Neutrophil (primary cell): ENCODE measurements around a stretch of chr5.

DNA sequence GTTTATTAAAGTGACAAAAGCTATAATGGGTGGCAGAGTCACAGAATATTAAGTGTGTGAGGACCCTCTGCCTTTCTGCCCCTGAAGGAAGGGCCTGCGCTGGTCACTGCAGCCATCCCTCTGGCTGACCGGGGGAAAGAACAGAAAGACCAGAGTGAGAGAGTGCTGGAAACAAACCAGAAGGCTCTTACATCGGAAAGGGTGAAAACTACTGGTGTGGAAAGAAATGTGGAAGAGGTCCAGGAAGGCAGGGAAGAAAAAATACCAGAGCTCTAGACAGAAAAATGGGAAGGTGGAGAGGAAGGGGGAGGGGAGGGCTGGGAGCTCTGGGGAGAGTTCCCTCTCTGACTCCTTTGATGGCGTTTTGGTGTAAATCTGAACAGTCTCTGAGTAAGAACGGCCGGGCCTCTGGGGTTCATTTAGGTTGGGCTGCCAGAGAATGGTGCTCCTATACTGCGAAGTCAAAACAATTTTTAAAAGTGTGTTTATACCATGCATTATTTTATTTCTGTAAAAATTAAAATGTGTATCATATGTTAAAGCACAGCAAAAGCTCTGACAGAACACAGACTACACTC lies 47.7 kb downstream of the COL23A1 start:
- PRO-cap = no peak

- PRO-cap = no peak
Measured at GRCh38 chr5:178545100-178545563, 45.1 kb downstream of the COL23A1 start.

- PRO-cap = no peak
Measured at GRCh38 chr5:179265360-179266217, 79.7 kb downstream of the ADAMTS2 start.

GRCh38 chr5:179344604-179345145 lies 586 bp downstream of the ADAMTS2 start:
- PRO-cap = no peak

DNA sequence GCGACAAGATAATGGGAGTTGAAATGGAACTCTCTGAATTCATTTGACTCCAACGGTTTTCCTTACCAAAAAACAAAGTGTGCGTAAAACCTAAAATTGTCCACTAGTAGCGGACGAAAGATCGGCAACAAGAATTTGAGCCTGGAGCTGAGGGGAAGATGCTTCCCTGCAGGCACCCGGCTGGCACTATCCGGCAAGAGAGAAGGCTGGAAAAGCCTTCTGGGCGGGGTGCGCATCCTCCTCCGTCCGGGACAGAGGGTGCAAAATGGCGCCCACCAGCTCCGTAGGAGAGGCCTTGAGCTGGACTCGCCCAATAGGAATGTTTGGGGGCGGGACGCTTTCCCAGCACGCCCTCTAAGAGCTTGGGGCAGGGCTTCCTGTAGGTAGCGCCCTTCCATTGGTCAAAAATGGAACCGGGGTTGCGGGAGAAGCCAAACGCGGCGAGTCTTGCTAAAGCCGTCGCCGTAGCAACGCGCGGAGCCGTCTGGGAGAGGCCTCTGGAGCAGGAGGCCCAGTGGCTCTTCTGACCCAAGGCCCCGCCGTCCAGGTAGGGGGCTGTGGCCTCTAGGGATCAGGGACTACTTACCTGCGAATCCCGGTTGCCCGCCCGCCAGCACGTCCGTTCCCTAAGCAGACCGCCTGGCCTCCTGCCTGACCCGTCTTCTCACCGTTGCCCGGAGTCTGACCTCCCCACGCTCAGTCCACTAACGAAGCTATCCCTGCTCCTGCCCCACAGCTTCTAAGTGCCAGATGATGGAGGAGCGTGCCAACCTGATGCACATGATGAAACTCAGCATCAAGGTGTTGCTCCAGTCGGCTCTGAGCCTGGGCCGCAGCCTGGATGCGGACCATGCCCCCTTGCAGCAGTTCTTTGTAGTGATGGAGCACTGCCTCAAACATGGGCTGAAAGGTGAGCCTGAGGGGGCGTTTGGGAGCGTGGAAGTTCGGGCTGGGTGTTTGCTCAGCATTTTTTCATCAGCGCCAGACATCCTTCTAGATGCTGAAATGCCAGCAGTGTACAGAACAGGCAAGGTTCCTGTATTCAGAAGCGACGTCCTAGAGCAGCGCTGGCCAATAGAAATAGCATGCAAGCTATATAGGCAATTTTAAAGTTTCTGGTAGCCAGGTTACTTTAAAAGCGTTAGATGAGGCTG lies 9.3 kb downstream of the RUFY1 start:
- PRO-cap = bidirectional peak, plus-strand start at position 443 of the sequence, minus-strand start at position 251 of the sequence

- PRO-cap = no peak
Measured at GRCh38 chr5:179599378-179600369, 23.8 kb downstream of the HNRNPH1 start.

GRCh38 chr5:179607691-179608665 lies 15.5 kb downstream of the HNRNPH1 start:
- PRO-cap = no peak

- PRO-cap = no peak
Measured at GRCh38 chr5:179616342-179616709, 7.1 kb downstream of the HNRNPH1 start.

- PRO-cap = no peak
Measured at GRCh38 chr5:179617299-179618512, 5.8 kb downstream of the HNRNPH1 start.

GRCh38 chr5:179620247-179621156 lies 3.0 kb downstream of the HNRNPH1 start:
- PRO-cap = no peak

DNA sequence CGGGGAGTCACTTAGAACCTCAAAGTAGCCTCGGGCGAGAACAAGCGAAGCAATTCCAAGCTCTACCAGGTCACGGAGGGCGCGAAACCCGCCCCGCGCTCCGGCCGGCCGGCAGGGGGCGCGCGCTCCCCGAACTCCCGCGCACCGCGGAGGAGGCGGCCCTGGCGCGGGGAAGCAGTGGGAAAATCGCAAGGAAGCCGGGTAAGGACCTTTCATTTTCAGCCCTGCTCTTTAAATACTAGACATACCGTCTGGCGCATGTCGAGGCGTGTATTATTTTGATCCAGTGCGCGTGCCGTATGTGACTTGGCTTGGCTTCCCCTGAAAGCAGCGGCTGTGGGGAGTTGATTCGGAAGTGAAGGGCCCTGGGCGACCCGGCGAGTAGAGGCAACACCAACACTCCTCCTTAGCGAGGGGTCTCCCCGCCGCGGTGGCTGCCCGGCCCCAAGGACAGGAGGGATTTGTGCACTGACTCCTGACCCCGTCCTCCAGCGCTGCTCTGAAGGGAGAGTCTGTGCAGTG lies 22.9 kb downstream of the CBY3 start:
- PRO-cap = no peak

- PRO-cap = no peak
Measured at GRCh38 chr5:179699497-179700292, 928 bp downstream of the CANX start.

DNA sequence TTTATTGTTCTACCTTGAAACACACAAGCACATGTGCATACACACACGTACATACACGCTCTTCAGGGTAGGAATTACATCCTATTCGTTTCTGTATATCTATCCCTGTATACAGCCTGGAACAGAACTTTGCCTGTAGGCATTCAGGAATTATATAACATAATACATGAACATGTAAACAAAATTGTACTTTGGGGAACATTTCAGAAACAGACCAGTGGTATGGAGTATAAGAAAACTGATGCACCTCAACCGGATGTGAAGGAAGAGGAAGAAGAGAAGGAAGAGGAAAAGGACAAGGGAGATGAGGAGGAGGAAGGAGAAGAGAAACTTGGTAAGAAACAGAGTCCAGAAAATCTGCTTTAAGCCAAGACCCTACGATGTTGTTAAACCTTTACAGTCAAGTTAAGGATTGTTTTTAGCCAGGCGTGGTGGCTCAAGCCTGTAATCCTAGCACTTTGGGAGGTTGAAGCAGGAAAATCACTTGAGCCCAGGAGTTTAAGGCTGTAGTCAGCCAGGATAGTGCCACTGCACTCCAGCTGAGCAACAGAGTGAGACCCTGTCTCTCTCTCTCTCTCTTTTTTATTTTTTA lies 8.1 kb upstream of the MAML1 start:
- PRO-cap = no peak

DNA sequence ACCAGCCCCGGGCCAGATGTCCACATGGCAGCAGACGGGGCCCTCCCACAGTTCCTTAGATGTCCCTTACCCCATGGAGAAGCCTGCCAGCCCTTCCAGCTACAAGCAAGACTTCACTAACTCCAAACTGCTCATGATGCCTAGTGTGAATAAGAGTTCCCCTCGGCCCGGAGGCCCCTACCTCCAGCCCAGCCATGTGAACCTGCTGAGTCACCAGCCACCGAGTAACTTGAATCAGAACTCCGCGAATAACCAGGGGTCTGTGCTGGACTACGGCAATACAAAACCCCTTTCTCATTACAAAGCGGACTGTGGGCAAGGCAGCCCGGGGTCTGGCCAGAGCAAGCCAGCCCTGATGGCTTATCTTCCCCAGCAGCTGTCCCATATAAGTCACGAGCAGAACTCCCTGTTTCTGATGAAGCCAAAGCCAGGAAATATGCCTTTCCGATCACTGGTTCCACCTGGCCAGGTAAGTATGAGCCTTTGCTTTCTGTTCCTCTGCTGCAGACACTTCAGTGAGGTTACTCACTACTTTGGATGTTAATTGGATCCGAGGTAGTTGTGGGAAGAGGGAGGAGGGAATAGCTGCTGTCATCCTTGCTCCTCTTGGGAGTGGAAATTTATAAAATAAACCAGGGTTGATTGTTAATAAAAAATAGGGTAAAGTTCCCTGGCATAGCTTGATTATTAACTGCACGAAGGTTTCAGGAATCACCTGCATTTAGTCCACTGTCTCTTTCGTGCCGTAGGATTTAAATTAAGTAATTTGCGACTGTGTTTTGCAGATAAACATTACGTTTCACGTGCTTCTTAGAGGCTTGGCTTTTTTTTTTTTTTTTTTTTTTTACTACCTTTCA lies 27.3 kb upstream of the LTC4S start:
- PRO-cap = no peak

- PRO-cap = no peak
Measured at GRCh38 chr5:179797546-179798230, 3.9 kb downstream of the LTC4S start.

- PRO-cap = no peak
Measured at GRCh38 chr5:179802722-179803440, 3.8 kb downstream of the MGAT4B start.

DNA sequence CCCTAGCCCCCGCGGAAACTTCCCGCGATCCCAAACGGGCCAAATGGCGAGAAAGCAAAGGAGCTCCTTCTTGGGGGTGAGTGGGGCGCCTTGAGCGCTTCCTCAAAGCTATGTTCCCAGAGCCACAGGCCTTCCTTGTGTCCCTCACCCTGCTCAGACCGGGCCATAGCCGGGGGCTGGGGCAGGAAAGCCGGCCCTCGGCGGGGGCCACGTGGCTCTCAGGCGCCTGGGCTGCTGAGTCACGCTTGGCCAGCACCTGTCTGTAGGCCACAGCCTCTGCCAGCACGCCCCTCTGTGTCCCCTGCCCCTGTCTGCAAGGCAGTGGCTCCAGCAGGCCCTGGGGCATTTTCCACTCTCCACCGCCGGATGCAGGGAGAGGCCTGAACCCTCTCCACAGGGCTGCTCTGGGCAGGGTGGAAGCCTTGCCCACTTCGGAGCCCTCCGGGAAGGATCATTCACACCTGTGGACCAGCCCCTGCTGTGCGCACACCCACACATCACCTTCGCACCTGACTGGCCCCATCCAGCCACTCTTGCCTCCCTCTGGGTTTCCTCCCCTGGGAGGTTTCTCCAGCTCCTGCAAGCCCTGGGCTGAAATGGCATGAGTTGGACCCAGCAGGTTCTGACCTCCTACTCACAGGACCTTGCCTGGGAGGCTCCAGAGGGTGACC lies 1.2 kb upstream of the SQSTM1 start:
- PRO-cap = no peak

DNA sequence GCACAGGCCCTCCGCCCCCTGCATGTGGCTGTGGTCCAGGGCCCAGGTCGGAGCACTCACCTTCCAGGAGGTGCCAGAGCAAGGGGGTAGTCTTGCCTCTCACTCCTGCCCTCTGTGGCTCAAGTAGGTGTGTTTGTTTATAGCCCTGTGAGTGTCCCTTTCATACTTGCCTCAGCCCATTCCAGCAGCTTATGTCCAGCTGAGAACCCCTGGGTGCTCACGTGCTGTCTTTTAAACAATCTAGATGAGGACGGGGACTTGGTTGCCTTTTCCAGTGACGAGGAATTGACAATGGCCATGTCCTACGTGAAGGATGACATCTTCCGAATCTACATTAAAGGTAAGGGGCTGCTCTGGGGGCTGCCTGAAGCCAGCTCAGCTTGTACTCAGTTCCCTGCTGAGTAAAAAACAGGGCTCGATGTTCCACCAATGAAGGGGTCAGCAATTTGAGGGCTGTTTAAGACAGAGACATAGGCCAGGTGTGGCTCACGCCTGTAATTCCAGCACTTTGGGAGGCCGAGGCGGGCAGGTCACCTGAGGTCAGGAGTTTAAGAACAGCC lies 2.1 kb downstream of the SQSTM1 start:
- PRO-cap = no peak

- PRO-cap = no peak
Measured at GRCh38 chr5:179871257-179871918, 12.8 kb upstream of the MRNIP start.

DNA sequence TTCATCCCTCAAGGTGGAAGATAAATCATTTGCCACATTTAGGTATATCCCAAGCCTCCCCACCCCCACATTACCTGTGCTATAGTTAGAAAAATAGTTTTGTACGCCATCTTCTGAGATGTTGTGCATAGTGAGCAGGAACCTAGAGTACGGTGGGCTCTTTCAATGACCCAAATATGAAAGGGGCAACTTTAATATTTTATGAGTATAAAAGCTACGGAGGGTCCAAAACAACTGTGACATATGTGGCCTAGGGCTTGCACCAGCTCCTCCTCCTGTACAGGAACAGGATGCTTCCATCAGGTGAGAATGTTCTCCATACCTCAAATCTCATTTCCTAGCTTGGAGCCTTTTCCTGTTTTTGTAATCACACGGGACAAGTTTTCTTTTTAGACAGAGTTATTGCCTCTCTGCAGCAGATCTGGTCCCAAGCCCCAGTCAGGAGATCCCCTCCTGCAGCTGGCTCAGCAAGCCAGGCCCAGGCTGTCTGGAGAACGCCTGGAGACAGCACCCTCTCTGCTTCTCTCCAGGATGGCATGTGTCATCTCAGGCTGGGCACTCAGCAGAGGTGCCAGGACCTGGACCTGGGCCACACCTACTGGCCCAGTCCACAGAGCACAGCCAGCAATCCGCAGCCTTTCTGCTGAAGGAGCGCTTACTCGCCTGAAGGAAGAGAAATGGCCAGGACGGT lies 4.5 kb upstream of the TBC1D9B start:
- PRO-cap = no peak